Occipital lobe (tissue), 2 donors: ENCODE results near the genes TMEM44 and XXYLT1.

DNA sequence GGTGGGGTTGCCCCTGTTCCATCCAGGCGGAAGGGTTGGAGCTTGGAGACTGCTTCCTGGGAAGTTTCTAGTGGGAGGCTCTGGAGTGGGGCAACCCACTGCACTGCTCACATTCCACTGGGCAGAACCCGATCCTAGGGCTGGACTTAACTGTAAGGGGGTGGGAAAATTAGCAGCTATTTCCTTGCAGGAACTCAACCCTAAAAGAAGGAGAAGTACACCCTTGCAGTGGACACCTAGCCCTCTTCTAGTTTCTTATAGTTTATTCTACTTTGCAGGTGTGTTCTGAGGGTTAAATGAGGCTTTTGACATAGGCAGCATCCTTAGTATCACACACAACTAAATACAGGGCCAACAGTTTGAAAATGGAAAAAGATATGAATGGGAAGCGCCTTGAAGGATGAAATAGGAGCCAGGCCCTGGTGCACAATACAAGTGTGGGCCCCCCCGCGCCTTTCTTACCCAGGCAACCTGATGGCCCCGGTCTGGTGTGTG, 102.1 kb downstream of the CPN2 start:
- RAMPAGE, long total RNA, result no peak

DNA sequence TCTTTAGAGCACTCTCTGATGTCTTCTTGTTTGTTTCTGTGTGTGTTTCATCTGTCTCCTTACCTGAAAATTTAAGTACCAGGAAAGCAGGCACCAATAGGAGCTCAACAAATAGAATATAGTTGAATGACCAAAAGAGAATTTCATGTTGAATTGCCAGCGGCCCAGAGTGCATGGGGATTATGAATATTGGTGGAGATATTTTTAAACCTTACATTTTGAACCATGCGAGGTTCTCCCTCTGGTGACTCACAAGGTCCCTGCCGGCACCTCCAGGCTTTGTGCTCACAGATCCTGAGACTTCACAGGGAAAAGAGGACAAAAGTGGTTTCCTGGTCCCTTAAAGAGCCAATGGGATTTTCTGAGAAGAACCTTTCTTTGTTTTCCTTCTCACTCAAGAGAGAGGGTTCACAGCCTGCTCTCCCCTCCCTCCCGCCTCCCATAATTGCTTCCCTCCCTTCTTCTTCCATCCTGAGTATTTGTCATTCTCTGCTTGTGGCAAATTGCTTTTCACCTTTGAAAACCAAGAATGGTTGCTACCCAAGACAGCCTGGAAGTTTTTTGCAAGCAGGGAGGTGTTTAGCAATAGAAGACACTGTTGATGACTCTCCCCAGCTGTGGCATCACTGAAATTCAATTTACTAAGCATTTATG, 76.7 kb downstream of the CPN2 start:
- RAMPAGE, long total RNA, result no peak

DNA sequence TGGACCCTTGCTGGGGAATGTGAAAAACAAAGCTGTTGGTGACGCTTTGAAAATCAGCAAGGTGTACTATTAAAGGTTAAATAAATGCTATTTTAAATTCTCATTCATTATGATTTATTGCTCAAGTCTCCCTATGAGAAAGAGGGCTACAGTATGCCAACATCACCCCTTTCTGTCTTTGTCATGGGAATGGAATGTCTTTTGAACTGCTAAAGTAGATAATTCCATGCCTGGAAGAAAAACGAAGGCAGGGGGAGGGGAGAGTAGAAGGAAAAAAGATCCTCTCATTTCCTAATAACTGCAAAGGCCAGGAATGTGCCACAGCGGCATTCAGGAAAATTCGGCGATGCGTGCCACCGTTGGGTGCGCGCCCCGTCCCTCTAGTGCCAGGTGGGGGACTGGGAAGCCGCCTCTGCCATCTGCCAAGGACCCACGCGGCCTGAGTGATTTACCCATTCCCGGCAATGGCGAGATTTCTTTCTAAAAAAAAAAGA, 54.7 kb downstream of the CPN2 start:
- RAMPAGE, long total RNA, result no peak

DNA sequence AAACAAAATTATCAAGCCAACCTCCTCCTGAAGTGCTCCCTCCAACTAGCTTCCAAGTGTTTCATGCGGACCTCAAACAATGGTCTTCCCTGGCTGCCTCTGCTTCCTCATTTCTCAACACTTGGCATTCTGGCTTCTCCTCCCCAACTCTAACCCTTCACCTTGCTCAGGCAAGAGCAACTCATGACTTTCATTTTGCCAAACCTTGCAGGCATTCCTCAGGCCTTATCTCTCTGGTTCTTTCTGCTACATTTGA, 1.5 kb upstream of the ATP13A3 start:
- RAMPAGE, long total RNA, result no peak

DNA sequence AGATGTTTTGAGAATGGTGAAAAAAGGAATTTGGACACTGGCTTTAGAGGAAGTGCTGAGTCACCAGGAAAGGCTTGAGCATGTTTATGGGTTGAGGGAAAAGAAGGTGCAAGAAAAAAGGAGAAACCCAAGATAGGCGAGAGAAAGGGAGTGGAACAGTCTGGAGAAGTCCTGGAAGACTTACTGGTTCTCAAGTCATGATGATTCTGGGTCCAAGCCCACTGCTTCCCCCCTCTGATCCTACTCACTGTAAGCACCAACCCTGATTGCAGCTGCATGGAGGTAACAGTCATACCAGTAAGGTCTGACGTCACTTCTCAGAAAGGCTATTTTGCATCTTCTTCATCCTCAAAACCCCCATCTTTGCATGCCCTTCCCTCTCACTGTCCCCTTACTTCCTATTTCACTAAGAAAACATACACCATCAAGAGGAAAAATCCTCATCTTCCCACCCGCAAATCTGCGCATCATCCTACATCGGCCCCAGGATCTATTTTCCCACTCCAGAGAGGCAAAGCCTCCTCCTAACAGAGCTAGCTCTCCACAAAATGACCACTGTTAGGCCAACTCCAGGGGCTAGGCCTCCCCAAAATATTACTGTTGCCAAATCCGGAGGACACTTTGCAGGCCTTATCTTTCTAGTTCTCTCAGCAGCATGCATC, 3.1 kb upstream of the ATP13A3 start:
- RAMPAGE, long total RNA, result no peak

GRCh38 chr3:194632561-194633251, 513 bp downstream of the TMEM44 start:
- RAMPAGE, long total RNA, result start-site peak on the plus strand at chr3:194632869-194632909, 16 and 14 reads in 2 replicates; start-site peak on the plus strand at chr3:194633044-194633121, 24 and 8 reads in 2 replicates

- RAMPAGE, long total RNA, result no peak
These were observed at the start of gene TMEM44 for GRCh38 chr3:194633252-194634028. Gene TMEM44 (minus strand): TSS chr3:194633419.

DNA sequence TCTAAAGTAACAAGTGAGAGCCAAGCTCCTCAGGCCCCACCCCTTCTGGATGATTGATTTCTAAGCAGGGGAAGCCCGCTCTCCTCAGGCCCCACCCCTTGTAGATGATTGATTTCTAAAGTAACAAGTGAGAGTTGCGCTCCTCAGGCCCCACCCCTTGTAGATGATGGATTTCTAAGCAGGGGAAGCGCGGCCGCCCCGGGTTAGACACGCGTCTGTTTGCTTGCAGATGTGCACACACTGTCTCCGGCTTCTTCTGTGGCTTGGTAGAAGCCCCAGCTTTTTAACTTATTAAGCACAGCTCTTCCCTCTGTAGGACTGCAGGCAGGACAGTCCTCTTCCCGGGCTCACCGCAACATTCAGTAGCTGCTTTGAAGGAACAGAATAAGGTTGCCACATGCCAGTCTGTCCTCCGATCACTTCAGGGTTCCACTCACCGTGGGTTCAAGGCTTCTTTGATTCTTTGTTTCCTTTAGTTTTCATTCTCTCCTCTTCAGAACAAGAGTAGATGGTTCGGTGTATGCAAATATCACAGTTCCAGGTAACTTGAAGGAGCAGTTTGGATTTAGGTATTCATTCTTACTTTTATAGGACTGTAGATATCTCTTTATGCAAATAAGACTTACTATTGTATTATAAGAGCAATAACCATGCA, 83.7 kb downstream of the FAM43A start:
- RAMPAGE, long total RNA, result no peak

GRCh38 chr3:194867784-194868174, 182.1 kb downstream of the FAM43A start:
- RAMPAGE, long total RNA, result no peak

DNA sequence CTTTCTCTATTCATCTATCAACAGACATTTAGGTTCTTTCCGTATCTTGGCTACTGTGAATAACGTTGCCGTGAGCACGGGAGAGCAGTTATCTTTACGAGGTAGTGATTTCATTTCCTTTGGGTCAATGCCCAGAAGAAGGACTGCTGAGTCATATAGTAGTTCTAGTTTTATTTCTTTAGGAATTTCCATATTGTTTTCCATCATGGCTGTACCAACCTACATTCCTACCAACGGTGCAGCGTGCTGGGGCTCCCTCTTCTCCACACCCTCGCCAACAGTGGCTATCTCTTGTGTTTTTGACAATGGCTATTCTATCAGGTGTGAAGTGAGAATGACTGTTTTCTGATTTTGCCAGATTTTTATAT, 168.3 kb downstream of the XXYLT1 start:
- RAMPAGE, long total RNA, result no peak

- RAMPAGE, long total RNA, result no peak
These were observed 159.9 kb downstream of the XXYLT1 start for GRCh38 chr3:195110987-195111542.

GRCh38 chr3:195196133-195196826, 74.7 kb downstream of the XXYLT1 start:
- RAMPAGE, long total RNA, result no peak

GRCh38 chr3:195259425-195260550, 11.2 kb downstream of the XXYLT1 start:
- RAMPAGE, long total RNA, result no peak

DNA sequence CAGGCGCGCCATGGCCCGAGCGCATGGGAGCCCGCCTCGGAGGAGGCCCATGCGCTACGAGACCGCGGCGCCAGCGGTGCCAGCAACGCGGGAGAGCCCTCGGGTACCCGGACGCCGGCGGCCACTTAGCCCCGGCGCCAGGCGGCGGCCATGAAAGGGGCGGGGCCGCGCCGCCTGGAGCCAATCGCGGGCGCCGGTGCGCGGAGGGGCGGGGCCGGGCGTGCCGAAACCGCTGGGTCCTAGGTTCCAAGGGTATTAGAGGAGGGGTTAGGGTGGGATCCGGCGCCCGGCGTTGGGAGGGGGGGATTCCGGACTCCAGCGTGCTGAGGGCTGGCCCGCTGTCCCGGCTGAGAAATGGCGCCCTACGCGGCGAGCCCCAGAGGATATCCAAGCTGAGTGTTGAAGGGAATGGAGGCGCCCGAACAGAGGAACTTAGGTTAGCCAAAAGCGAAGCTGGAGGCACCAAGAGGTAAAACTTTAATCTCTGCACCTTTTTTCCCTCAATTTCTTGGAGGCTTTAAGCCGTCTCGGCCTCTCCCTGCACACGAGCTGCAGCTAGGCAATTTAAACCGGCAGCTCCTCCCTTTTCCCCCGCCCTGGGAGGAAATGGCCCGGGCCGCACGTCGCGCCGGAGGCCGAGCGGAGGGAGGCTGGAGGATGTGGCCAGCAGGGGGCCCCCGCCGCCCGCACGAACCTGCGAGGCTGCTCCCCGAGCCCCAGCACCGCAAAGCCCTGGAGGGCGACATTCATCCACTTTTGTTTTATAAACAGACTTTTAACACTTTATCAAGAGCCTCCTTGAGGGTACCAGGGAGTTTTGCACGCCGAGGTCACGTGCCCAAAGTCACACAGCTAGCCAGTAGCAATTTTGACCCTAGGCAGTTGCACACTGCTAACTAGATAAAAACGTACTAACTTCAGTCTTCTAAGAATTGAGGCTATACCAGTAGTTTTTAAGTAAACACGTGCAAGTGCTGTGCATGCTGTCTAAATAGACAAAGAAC, at the start of gene XXYLT1:
TSS of gene XXYLT1 (minus strand) at position 152 of the 1,004 bp plus-strand sequence.
- RAMPAGE, long total RNA, result no peak

GRCh38 chr3:195292071-195292664, 21.2 kb upstream of the XXYLT1 start:
- RAMPAGE, long total RNA, result no peak

DNA sequence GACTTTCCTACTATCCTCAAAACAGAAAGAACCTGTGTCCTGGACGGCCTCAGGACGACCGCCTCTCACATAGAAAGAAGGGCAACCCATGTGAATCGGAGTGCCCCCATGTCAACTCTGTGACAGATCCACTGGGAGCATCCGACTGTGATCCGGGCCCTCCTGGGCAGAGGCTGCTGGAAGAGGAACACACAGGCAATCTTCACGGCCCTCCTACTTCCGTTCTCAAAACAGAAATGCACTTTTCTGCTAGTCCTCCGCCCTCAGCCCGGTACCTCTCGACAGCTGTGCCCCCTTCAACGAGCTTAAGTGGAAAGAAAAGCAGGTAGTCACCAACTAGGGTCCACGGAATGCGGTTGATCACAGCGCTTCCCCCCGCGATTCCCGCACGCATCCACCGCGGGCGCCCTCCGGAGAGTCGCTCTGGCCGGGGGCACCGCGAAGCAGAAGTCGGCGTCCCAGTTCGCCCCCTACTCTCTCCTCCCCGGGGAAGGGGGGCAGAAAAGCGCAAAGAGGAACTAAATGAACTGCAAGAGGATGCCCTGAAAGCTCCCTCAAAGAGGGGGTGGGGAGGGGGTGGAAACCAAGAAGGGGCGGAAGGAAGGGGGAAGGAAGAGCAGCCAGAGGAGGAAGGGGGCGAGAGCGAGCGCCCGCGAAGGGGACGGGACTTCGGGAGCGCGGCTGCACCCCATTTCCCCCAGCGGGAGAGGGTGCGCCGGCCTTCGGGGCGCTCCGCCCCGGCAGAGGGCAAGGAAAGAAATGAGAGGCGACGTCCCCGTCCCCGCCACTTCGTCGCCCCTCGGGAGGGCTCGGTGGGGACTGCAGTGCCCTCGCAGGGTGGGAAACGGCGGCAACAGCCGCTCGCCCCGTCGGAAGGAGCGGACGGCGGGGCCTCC, 755 bp downstream of the ACAP2 start:
- RAMPAGE, long total RNA, result no peak

GRCh38 chr3:195542565-195543046, 519 bp downstream of the PPP1R2 start:
- RAMPAGE, long total RNA, result no peak

- RAMPAGE, long total RNA, result no peak
These were observed 31.3 kb upstream of the APOD start for GRCh38 chr3:195615018-195615431.

DNA sequence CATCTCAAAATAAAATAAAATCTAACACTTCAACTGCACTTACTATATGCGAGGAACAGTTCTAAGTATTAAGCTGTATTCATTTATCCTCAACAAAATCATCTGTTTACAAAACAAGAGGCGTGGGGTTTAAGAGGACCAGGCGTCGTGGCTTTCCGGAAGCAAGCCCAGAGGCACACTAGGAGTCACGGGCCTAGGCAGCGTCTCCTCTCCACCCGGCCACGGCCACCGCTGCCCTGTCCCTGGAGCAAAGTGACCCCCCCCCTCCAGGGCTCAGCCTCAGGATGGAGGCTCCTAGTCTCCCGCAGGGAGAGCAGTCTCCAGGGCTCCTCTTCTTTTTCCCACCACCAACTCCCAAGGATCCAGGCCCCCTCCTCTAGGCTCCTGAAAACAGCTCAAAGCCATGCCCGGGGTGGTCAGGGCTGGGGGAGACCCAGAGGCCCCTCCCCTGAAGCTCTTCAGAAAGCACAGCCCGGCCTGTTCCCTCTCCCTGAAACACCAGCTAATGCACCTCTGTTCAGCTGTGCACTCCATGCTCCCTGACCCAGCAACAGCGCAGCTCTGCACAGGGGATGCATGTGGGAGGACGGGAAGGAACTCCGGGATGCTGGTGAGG, 16.8 kb downstream of the TNK2 start:
- RAMPAGE, long total RNA, result no peak

- RAMPAGE, long total RNA, result no peak
These were observed 12.0 kb downstream of the TNK2 start for GRCh38 chr3:195896362-195896672.